Keratinocyte (primary cell): Measurements from ENCODE around the genes SEMA4A and TMEM79.

DNA sequence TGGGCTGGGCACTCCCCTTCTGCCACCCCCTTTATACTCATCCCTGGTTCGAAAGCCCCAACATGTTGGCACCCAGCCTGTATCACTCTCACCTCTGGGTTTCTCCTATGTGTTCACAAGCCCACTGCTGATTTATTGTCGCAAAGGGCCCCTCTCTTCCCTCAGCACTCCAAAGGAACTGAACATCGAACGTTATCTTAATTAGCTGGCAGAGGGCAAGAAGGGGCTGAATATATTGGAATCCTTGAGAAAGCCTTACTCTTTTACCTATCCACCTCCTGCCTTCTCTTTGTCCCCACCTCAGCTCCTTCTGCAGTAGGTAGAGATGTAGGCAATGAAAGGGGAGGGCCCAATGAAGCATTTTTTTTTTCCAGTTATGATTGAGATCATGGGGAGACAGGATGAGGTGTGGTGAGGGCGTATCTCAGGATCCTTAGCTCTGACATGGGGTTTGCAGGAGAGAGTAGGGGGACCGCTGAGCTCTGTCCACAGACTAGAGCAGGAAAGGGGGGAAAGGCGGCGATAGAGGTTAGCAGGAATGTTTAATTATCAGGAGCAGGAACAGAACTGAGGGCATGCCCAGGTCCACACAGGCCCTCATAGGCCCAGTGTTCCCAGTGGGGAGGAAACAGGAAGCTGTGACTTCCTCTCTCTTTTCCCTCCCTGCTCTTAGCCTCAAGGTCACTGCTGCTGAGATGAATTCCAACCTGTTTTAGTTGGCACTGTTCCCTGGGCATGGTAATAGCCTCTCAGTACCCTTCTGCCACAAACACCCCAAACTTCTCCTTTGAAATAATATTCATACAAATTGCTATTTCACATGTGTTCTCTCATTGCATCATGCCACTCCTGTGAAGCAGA is 993 bp upstream of the RXFP4 start:
CAGE:
- cytosol, long polyA minus RNA, result no peak
- cytosol, long polyA plus RNA, result no peak
- long polyA plus RNA, result no peak
- nucleus, long polyA minus RNA, result no peak
- nucleus, long polyA plus RNA, result no peak

DNA sequence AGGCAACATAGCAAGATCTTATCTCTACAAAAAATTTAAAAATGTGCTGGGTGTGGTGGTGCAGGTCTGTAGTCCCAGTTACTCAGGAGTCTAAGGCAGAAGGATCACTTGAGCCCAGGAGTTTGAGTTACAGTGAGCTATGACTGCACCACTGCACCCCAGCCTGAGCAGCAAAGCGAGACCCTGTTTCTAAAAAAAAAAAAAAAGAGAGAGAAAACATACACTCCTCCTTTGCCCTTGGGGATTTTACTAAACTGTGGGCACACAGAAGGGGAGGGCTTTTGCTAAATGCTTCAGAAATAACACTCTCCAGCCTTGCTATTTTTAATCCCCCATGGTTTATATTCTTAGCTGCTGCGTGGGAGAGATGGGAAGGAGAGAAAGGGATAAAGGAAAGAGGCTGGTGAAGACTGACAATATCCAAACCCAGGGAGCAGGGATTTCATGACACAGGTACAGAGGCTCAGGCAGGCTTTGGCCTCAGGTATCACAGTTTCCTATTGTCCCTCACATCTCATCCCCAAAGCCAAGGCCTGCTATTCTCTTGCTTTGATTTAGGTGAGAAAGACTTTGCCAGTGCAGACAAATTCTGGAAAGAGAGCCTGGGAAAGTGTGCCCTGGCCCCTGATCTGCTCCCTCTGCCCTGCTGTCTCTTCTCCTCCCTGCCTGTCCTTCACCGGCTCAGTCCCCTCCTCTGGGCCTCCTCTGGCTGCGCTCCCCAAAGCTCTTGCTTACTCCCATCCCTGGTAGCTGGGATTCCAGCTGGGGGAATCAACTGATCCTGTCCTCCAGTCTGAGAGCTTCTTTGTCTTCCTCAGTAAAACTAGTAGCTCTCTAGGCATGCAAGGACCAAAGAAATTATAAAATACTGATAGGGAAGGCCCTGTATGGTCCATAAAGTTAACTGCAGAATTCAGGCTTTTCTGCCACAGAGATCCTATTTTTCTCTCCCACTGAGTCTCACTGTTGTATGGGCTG is 17.8 kb downstream of the ARHGEF2 start:
CAGE:
- cytosol, long polyA minus RNA, result no peak
- cytosol, long polyA plus RNA, result no peak
- long polyA plus RNA, result no peak
- nucleus, long polyA minus RNA, result no peak
- nucleus, long polyA plus RNA, result no peak

CAGE:
- cytosol, long polyA minus RNA, result no peak
- cytosol, long polyA plus RNA, result no peak
- long polyA plus RNA, result no peak
- nucleus, long polyA minus RNA, result no peak
- nucleus, long polyA plus RNA, result no peak
Observed at GRCh38 chr1:155968880-155969257, 9.5 kb downstream of the ARHGEF2 start.

DNA sequence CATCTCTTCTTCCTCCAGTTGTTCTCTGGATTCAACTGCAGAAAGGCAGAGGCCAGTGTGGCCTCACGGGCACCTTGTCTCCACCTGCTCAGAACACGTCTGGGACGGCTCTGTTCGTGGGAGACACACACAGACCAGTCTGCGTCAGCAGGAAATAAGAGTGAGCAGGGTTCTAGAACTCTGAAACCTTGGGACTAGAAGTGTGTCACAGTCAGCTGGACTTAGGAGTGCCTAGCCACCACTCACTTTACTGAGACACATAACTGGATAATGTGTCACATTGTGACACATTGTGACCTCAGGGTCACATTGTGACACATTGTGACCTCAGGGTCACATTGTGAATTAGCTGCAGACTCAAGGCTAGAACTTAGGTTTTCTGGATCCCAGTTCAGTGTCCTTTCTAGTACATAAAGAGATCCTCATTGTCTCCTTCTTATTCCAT is 12.7 kb upstream of the ARHGEF2 start:
CAGE:
- cytosol, long polyA minus RNA, result no peak
- cytosol, long polyA plus RNA, result no peak
- long polyA plus RNA, result no peak
- nucleus, long polyA minus RNA, result no peak
- nucleus, long polyA plus RNA, result no peak

GRCh38 chr1:156070001-156070404 is 9.0 kb downstream of the RAB25 start:
CAGE:
- cytosol, long polyA minus RNA, result no peak
- cytosol, long polyA plus RNA, result no peak
- long polyA plus RNA, result no peak
- nucleus, long polyA minus RNA, result no peak
- nucleus, long polyA plus RNA, result no peak

DNA sequence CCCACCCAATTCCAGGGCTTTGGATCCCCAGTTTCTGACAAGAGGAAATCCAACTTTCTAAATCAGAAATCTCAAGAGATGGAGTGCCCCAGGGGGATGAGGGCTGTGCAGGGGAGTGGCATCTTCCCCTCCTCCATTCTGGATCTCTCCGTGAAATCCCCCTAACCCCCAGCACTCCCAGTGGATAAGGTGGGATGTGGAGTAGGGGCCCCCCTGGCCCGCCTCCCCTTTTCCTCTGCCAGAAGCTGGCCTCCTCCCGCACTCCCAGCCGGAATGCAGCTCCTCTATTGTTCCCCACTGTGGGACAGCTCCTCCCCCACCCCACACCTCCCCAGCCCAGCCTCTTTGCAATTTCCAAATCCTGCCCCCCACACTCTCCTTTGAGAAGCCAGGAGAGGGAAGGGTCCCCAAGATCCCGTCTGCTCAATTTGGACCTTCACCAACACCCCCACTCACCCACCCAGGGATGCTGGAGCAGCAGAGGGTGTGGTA is 2.0 kb downstream of the MEX3A start:
CAGE:
- cytosol, long polyA minus RNA, result no peak
- cytosol, long polyA plus RNA, result no peak
- long polyA plus RNA, result no peak
- nucleus, long polyA minus RNA, result no peak
- nucleus, long polyA plus RNA, result no peak

DNA sequence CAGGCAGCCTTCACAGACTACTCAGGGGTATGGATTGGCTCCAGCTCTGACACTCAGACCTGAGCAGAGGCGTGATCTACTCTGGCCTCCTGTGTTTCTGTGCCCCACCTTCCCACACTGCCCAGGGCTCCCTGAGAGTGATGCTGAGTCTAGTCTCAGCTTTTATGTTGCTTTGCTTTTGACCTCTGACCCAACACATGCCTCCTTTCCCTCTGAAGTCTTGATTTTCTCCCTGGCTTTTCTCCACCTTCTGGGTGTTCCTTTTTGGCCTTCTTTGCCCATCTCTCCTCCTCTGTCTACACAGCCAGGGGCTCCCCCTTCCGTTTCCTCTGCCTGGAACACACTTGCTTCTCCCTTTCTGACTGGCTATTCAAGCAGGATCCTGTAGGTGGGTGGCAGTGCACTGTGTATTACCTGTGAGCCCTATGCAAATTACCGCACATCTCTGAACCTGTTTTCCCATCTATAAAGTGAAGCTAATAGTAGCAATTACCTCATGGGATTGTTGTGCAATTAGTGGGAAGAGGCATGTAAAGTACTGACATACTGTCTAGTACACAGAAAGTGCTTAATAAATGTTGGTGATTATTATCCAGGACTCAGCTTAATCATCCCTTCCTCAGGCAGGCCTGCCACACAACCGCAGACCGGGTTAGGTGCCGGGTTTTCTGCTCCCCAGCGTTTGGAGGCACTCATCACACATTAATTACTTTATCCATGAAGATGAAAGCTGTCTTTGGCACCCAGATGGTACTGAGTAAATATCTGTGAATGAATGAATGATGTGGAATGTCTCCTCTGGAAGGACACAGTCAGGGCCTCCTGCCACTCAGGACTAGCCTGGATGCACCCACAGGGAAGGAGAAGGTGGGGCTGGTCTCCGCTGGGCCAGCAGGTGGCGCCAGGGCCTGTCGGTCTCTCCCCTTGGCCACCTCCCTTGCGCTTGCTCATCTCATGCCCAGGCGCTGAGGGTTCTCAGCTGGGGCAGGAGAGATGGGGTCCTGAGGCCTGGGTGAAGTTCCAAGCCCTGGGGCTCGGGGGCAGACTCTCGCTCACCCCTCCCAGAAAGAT is 14.0 kb upstream of the MEX3A start:
CAGE:
- cytosol, long polyA minus RNA, result no peak
- cytosol, long polyA plus RNA, result no peak
- long polyA plus RNA, result no peak
- nucleus, long polyA minus RNA, result no peak
- nucleus, long polyA plus RNA, result no peak

DNA sequence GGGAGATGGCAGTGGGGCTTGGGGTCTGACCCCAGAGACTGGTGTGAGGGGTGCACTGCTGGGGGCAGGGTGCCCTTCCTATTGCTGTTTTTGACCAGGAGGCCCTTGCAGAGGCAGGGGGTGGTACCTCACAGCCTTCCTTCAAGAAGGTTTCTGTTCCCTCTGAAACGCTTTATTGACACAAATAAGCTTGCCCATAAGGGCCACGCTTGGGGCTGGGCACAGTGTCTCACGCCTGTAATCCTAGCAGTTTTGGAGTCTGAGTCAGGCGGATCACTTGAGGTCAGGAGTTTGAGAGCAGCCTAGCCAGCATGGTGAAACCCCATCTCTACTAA is 2.1 kb upstream of the SEMA4A start:
CAGE:
- cytosol, long polyA minus RNA, result no peak
- cytosol, long polyA plus RNA, result no peak
- long polyA plus RNA, result no peak
- nucleus, long polyA minus RNA, result no peak
- nucleus, long polyA plus RNA, result no peak

DNA sequence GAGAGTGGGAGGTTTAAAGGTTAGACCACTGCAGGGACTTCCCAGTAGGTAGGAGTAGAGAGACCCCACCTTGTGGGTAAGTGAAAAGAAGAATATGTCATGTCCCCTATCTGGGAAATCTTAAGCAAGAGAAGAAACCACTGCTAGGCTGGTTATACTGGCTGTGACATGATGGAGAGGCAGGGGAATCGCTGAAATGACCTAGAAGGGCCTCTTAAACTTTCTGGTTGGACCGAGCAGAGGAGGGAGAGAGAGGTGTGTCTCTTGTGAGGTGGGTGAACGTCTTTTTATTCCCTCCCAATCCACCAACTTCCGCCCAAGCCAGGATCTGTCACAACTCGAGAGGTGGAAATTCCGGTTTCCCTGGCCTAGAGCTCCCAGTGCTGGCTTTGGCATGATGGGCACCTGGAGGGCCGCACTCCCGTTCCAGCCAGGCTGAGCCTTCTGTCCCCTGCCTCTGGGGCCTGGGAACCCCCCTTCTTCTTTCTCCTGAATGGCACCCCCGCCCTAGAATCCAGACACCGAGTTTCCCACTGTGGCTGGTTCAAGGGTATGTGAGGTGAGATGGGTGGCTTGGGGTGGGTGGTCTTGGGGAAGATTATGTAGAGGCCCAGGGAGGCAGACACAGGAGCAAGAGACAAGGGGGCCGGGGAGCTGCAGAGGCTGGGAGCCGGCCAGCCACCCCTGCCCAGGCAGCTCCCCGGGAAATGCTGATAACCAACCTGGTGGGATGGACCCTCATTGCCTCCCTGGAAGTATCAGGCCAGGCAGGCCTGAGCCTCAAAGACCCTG is at the start of gene SEMA4A:
TSS of gene SEMA4A (plus strand) at position 380 of the 792 bp plus-strand sequence.
CAGE:
- cytosol, long polyA minus RNA, result start-site peak on the plus strand centred at position 381 of the sequence, 20 bp wide, 23 reads
- cytosol, long polyA plus RNA, result no peak
- long polyA plus RNA, result start-site peak on the plus strand centred at position 374 of the sequence, 16 bp wide, 177 and 92 reads in 2 replicates
- nucleus, long polyA minus RNA, result start-site peak on the plus strand centred at position 372 of the sequence, 47 bp wide, 38 reads
- nucleus, long polyA plus RNA, result no peak

CAGE:
- cytosol, long polyA minus RNA, result no peak
- cytosol, long polyA plus RNA, result no peak
- long polyA plus RNA, result no peak
- nucleus, long polyA minus RNA, result no peak
- nucleus, long polyA plus RNA, result no peak
Observed at GRCh38 chr1:156160694-156161933, 7.7 kb downstream of the SEMA4A start.

DNA sequence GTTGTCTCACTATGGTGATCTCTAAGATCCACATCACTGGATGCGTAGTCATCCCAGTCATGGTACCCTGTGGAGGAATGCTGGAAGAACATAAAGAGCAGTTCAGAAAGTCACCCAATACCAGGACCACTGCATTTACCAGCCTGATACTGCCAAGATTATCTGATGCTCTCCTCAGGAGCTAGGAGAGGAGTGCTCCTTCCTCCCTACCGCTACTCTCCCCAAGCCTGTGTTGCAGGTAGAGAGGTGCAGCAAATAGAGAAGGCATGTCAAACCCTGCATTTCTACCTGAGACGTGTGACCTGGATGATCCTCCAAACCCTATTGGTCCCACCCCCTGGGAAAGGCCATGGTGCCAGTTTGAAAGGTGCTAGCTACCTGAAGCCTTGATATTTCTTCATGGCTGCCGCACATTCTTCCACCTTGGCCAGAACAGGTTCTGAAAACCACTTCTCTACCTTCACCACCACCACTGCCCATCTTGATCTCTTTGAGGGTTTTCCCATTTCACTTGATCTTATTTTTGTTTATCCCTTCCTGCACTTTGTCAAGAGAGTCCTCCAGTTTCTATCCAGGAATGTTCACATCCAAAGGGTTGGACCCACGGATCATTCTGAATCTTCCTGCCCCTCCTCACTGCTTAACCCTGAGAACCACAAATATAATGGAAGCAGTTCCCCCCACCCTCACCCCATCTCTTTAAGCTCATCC is 1.1 kb upstream of the PMF1 start:
CAGE:
- cytosol, long polyA minus RNA, result no peak
- cytosol, long polyA plus RNA, result no peak
- long polyA plus RNA, result no peak
- nucleus, long polyA minus RNA, result no peak
- nucleus, long polyA plus RNA, result no peak

CAGE:
- cytosol, long polyA minus RNA, result start-site peak on the plus strand at chr1:156284304-156284311, 66 reads
- cytosol, long polyA plus RNA, result start-site peak on the plus strand at chr1:156284297-156284344, 147 and 27 reads in 2 replicates
- long polyA plus RNA, result start-site peak on the plus strand at chr1:156284297-156284348, 488 and 768 reads in 2 replicates
- nucleus, long polyA minus RNA, result start-site peak on the plus strand at chr1:156284302-156284336, 204 reads
- nucleus, long polyA plus RNA, result start-site peak on the plus strand at chr1:156284298-156284340, 260 and 293 reads in 2 replicates
Observed at GRCh38 chr1:156283749-156284612, at the start of gene TMEM79. Gene TMEM79 (plus strand): TSS chr1:156284325.

GRCh38 chr1:156445846-156446377 is 54.7 kb downstream of the MEF2D start:
CAGE:
- cytosol, long polyA minus RNA, result no peak
- cytosol, long polyA plus RNA, result no peak
- long polyA plus RNA, result no peak
- nucleus, long polyA minus RNA, result no peak
- nucleus, long polyA plus RNA, result no peak

DNA sequence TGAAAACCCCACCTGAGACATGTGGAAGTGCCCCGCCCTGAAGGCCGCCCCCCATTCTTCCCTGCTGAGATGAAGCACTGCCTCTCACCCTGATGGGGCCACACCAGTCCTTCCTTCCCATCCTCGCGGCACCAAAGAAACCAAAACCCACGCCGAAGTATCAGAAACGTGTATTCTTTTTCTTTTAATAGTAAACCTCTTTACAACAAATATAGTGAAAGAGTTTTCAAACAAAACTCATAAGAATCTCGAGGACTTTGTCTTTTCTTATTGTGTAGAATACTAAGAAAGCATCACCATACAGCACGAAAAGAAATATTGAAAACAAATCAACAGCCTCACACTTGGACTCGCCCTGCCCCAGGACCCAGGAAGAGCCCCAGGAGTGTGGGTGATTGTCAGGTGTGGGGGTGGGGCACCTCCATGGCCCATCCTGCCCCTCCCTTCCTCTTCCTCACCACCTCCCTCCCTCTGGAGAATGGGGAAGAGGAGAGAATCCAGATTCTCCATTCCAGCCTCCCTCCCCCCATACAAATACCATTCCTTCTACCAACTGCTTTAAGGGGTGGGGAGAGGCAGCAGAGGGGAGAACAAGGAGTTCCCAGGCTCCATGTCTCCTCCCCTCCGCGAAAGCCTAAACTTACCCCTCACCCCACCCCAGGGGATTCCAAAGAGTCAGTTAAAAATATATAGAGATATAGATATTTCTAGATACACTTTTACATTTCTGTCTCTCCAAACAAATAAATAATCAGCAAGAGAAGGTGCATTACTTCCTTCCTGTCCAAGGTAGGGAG is 36.8 kb downstream of the MEF2D start:
CAGE:
- cytosol, long polyA minus RNA, result no peak
- cytosol, long polyA plus RNA, result no peak
- long polyA plus RNA, result no peak
- nucleus, long polyA minus RNA, result no peak
- nucleus, long polyA plus RNA, result no peak

DNA sequence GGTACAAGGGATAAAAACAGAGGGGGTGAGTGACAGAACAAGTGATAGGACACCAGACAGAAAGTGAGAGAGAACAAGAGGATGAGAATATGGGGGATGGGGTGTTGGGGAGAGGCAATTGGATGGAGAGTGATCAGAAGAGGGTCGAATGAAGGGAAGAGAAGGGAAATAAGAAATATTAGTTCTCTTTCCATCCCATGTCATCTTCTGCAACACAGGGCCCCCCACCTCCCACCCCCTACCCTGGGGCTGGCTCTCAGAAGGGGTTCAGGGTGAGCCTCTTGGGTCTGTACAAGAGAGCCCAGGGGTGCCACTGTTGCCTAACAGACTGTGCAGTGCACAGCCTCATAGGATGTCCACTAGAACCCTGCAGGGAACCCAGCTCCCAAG is 32.3 kb downstream of the MEF2D start:
CAGE:
- cytosol, long polyA minus RNA, result no peak
- cytosol, long polyA plus RNA, result no peak
- long polyA plus RNA, result no peak
- nucleus, long polyA minus RNA, result no peak
- nucleus, long polyA plus RNA, result no peak

CAGE:
- cytosol, long polyA minus RNA, result no peak
- cytosol, long polyA plus RNA, result no peak
- long polyA plus RNA, result no peak
- nucleus, long polyA minus RNA, result no peak
- nucleus, long polyA plus RNA, result no peak
Observed at GRCh38 chr1:156492252-156493147, 8.1 kb downstream of the MEF2D start.

DNA sequence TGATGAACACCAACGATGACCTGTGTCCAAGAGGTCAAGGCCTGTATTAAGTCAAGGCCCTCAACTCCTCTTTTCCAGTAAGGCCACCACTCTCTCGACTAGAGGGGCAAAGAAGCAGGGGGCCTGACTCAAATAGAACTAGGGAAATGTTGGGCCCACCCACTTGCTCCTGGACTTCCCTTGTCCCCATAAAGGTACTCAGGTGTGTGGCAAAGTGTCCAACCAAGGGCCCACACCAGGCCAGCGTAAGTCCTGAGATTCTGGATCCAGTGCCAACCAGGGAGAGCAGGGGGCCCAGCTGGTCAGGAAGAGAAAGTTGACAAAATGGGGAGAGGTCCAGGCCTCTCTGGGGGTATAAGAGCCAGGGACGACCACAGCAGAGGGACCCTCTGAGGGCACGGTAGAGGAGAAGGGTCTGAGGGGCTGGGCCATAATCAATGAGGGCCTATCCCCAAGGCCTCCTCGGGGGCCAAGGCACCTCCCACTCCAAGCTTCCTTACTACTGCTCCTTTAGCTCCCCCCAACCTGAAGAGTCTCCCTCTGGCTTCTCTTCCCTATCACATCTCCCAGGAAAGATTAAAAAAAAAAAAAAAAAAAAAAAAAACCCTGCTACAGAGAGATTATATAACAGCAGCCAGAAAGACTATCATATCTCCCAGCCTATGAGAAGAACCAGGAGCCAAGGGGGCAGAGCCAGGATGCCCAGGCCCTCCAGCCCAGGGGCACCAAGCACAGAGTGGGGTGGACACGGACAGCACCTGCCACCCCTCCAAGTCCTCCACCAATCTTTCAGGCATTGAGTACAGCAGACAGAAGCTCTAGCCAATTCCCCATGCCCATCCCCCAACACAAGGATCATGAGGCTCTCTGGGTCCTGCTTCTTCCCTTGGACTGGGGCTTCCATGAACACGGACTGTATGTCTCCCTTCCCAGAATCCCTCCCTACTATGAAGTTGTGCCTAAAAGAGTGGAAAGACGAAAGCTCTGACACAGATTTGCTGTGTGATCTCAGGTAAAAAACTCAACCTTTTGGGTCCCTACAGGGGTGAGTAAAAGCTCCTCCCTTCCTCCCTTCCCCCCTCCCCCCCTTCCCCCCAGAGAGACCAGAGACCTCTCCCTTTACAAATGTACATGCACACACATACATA is 2.7 kb downstream of the MEF2D start:
CAGE:
- cytosol, long polyA minus RNA, result no peak
- cytosol, long polyA plus RNA, result no peak
- long polyA plus RNA, result no peak
- nucleus, long polyA minus RNA, result no peak
- nucleus, long polyA plus RNA, result no peak

DNA sequence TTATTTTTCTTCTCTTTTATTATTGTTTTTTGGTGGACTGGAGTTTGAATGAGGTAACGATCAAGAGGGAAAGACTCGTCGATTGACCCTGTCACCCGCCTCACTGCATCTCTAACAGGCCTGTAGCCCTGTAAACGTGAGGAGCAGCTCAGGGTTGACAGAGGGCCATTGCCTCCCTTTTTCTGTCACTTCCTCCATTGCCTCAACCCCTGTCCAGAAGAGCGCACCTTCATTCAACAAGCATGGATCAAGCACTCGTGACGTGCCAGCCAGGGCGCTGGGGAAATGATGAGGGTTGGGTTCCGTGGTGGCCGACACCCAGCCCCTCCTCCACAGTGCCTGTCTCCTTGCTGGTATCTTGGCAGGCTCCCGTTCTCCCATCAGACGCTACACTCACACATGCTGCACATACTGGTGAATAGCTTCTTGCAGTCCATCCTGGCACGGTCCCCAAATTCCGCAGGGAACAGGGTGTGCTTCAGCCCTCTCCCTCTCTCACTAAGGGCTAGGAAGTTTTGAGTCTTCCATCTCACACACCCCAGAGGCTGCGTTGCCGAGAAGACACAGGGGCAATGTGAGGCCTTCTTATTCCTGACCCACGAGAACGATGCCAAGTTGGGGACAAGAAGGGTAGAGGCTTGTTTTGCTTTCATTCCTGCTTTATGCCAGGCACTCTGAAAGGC is 10.0 kb upstream of the MEF2D start:
CAGE:
- cytosol, long polyA minus RNA, result no peak
- cytosol, long polyA plus RNA, result no peak
- long polyA plus RNA, result no peak
- nucleus, long polyA minus RNA, result no peak
- nucleus, long polyA plus RNA, result no peak

DNA sequence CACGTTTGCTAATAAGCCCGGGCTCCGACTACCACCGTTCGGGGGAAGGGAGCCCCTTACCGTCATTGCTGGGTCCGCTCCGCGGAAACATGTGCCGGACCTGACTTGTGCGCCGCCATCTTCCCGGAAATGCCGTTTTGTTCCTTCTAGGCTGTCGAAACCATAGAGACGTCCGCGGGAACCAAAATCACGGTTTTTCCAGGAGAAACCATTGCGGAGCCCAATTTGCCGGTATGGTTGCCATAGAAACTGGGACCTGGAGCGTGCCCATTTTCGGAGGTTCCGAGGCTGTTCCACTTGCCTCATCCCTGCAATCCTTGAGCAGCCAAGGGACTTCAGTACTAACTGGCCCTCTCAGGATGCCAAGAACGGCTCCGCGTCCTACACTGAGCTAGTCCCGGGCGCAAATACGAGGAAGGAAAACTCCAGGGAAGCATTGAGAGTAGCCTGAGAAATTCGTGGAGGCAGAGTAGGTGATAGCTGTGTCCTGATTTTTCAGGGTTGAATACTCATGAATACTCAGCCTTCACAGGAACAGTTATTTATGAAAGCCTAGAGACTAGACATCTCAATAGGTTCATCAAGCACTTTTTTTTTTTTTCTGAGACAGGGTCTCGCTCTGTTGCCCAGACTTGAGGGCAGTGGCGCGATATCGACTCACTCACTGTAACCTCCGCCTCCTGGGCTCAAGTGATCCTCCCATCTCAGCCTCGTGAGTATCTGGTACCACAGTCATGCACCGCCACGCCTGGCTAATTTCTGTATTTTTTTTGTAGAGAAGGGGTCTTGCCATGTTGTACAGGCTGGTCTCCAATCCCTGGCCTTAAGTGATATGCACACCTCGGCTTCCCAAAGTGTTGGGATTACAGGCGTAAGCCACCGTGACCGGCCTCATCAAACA is 10.0 kb downstream of the NAXE start:
CAGE:
- cytosol, long polyA minus RNA, result start-site peak on the minus strand centred at position 133 of the sequence, 25 bp wide, 60 reads
- cytosol, long polyA plus RNA, result no peak
- long polyA plus RNA, result no peak
- nucleus, long polyA minus RNA, result no peak
- nucleus, long polyA plus RNA, result start-site peak on the minus strand centred at position 102 of the sequence, 49 bp wide, 61 and 173 reads in 2 replicates

CAGE:
- cytosol, long polyA minus RNA, result no peak
- cytosol, long polyA plus RNA, result no peak
- long polyA plus RNA, result no peak
- nucleus, long polyA minus RNA, result no peak
- nucleus, long polyA plus RNA, result no peak
Observed at GRCh38 chr1:156615199-156615593, 4.0 kb upstream of the HAPLN2 start.